Tongue (tissue), 2 donors: Measurements from ENCODE around the gene IL17RD.

DNA sequence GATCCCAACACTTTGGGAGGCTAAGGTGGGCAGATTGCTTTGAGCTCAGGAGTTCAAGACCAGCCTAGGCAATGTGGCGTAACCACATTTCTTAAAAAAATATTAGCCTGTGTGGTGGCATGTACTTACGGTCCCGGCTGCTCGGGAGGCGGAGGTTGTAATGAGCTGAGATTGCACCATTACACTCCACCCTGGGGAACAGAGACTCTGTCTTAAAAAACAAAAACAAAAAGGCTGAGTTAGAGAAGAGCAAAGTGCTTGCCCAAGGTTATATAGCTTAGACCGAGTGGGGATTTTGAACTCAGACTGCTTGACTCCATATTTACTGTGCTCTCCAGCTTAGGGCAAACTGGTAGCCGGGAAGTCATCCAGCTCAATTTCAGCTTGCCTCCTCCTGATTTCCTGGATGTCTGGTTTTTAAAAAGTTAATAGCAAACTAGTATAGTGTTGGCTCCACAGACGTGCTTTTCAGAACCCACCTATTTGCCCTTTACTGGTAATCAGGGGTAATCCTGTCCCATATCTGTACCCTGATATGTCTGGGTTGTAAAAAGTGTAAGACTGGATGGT, 138.9 kb downstream of the CACNA1D start:
- RAMPAGE, long total RNA = no peak

- RAMPAGE, long total RNA = no peak
Measured at GRCh38 chr3:53806357-53807028, 39.7 kb downstream of the CHDH start.

- RAMPAGE, long total RNA = no peak
Measured at GRCh38 chr3:53845349-53845857, 816 bp downstream of the CHDH start.

DNA sequence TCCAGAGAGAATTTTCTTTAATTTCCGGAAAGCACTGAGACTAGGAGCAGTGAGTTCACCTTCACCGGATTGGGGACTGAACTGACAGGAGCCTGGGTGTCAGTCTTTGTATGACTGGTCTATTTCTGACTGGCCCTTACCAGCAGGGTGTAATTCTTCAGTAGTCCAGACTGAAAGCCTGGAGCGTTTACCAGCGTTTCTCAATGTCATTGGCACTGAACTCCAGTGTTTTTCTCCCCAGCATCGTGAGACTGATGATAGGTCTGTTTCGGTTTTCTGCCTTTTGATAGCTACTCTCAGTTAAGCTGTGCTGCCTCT, 103.5 kb downstream of the CACNA2D3 start:
- RAMPAGE, long total RNA = no peak

DNA sequence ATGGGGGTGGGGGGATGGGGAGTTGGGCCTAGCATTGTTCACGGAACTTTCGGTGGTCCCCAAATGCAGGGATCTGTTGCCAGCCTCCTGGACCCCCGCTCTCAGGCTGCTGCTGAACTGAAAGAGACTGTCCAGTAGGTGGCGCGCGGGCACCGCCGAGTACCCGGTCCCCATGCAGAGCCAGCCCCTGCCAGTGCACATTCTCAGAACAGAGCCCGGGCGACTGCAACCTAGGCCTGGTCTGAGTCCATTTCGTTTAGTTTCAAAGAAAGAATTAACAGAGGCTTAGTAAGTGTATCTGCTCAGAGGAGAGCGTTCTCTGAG, 74.0 kb downstream of the LRTM1 start:
- RAMPAGE, long total RNA = no peak

DNA sequence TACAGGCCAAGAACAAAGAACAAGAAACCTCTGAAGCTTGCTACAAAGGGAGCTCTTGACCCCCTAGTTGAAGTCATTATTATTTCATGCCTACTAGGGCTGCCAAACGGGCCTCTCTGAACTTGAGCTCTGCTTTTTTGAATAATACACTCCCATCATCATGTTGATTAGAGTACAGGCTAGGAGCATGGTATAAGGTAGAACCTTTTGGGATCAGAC, 238.3 kb upstream of the LRTM1 start:
- RAMPAGE, long total RNA = no peak

- RAMPAGE, long total RNA = no peak
Measured at GRCh38 chr3:55445482-55445925, 41.6 kb downstream of the WNT5A start.

DNA sequence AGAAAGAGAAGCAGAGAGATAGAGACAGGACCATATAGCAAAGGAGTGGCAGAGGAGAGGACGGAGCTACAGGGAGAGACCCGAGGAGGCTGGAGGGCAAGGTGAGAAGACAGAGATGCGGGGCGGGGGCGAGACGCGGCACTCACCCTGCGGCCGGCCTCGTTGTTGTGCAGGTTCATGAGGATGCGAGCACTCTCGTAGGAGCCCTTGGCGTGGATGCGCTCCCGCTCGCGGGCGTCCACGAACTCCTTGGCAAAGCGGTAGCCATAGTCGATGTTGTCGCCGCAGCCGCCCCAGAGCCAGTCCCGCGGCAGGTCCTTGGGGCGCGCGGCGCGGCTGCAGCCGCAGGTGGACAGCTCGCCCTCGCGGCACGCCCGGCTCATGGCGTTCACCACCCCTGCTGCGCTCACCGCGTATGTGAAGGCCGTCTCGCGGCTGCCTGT, 12.9 kb downstream of the WNT5A start:
- RAMPAGE, long total RNA = no peak

DNA sequence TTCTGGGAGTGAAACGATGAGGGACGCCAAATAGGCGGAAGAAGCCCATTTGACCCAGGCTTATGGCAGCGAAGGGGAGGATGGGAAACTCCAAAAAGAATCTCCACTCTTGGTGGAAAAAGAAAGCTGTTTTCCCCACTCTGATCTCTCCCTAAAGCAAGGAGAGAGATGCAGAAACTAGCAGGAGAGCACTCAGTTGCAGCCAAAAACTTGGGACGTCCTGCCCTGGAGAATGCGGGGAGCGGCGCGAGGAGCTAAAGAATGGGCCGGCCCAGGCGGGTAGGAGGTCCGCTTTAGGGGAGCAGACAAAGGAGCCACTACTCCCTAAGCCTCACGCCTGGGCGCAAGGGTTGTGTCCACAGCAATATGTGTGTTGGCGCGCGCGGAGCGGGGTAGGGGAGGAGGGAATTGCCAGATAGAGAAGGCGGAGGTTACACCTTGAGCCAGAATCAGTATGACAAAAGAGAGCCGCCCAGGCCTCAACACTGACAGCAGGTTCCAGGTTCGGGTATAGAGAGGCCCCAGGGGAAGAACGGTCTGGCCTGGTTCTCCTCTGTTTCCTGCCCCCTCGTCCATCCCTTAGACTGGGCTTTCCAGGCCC, 2.9 kb downstream of the WNT5A start:
- RAMPAGE, long total RNA = no peak

- RAMPAGE, long total RNA = no peak
Measured at GRCh38 chr3:56355431-56356138, 112.7 kb downstream of the ERC2 start.

DNA sequence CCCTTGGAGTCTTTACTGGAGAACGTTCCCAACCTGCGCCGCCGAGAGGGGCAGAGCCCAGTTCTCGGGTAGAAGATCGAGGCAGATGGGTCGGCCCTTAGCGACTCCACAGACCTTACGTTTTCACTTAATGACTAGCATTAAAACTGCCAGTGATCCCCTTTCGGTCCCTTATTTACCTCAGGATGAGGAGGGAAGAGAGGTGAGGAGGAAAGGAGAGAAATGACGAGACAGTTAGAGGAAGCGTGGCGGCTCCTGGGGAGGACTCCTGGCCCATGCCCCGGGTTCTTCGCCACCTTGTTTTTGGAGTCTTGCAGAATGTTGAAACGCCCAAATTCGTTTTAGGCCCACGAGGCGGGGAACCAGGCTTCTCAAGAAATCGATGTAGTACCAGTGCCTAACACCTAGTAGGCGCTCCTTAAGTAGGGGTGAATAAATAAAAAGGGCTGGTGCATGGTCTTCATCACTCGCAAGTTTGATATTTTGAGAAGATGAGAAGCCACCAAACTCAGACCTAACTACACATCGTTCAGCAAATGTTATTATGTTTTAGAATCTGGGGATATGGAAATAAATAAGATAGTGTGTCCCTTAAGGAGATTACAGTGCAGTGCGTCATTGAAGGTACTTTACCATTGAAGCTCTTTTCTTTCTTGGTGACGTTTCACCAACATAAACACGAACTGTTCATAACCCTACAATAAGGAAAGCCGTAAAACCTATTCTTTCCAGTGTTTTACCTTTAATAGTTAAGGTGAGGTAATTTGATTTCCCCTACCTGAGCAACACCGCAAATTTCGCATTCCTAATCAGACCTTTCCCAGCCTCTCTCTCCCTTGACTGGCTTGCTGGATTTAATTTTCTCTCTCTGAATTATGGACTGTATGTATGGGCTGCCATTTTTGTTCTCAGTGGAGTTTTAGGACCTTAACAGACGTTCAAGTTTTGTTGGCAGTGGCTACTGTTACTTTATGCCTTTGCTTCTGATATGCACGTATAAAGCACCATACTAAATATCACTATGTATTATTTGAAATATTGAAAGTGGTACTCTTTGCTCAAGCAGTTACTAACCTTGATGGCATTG, 702 bp downstream of the CCDC66 start:
- RAMPAGE, long total RNA = no peak

GRCh38 chr3:56776593-56777015, 25.1 kb downstream of the ARHGEF3 start:
- RAMPAGE, long total RNA = no peak

DNA sequence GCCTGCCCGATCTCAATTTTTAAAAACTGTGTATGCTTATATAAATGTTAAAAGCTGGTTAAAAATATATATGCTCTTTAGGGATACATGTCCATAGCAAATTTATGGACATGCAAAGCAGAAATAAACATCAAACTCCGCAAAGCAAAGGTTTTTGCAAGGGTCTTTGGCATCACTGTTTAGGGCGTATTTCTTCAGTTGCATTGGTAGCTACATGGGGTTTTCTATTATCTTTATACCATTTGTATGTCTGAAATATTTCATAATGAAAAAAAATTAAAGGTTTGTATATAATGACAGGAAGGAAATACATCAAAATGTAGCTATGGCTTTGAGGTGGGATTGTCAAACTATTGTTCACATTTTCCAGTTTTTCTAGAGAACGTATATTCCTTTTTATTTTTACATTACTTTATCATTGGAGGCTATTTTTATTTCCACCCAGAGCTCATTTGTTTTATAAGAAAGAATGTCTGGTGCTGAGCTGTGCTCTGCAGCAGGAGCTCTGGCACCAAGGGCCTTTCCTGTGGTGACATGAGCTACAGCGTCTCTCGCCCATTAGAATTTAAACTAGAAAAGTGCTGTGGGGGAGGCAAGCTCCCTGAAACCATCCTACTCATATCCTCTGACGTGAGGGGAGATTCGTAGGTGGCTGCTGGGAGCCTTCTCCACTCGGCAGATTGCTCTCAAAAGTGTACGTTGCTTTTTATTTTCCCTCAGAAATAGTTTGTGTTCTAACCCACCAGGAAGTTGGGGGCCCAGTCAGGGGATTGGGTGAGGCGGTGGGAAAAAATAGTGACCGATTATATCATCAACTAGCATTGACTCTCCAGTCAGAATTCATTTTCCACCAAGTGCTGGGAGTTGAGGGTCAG, 76.1 kb upstream of the ARHGEF3 start:
- RAMPAGE, long total RNA = no peak

DNA sequence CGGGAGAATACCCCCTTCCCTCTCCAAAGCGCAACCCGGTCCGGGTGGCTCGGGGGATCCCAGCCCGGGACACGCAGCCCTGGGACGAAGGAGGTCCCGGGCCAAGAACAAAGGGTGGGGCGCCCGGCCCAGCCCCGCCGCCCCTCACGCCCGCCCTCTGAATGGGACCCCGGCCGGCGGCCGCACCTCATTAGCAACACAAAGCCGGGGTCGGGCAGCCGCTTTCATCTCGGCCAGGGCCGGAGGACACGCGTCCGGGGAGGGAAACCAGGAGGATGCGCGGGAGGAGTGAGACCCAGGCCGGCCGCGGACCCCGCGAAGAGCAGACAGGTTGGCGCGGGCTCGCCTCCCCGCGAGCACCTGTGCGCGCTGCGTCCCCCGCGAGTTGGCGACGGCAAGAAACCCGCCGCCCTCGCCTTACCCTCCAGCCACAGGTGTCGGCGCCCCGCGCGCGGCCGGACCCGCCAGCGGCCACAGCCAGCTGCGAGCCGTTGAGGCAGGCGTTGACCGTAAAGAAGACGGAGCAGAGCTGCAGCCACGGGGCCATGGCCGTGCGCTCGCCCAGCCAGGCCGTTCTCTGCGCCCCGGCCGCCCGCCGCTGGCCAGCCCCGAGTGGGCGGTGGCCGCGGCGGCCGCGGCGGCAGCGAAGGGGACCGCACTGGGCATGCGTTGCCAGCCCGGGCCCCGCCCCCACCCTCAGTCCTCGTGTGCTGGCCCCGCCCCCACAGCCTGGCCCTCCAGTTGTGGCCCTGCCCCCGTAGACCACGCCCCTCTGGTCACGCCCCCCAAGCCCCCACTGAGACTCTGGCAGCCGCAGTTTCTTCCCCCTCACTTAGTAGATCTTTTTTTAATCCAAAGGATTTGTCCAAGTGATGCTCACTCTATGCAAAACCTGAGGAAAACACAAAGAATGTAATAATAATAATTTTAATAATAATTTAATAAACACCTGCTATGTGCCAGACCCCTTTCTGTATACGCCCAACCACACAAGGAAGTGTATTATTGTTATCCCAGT, at the start of gene IL17RD:
TSS of gene IL17RD (minus strand) at position 614 of the 1,018 bp plus-strand sequence.
- RAMPAGE, long total RNA = no peak

DNA sequence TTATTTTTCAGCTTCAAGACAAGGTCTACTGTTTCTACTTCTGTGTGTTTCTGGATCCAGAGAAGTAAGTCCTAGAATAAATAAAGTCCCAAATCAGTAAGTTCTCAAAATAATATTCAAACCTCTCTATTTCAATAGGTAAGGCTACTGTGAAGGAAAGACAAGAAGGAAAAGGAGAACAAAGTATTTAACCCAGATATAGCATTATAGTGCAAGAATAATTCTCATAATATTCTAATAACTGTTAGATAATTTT, 31.6 kb upstream of the ARF4 start:
- RAMPAGE, long total RNA = no peak

- RAMPAGE, long total RNA = no peak
Measured at GRCh38 chr3:57756515-57757546, 722 bp downstream of the SLMAP start.

DNA sequence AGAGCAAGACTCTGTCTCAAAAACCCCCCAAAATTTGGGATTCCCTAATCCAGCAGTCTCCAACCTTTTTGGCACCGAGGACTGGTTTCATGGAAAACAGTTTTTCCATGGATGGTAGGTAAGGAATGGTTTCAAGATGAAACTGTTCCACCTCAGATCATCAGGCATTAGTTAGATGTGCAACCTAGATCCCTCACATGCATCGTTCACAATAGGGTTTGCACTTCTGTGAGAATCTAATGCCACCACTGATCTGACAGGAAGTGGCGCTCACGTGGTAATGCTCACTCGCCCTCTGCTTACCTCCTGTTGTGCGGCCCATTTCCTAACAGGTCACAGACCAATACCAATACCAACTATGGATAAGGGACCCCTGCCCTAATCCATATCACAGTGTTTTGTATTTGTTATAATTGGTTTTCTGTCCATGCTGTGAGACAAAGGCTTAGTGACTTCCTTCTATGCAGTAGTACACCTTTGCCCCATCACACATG, 58.9 kb downstream of the SLMAP start:
- RAMPAGE, long total RNA = no peak

GRCh38 chr3:57816537-57817065, 60.5 kb downstream of the SLMAP start:
- RAMPAGE, long total RNA = no peak

- RAMPAGE, long total RNA = no peak
Measured at GRCh38 chr3:57889819-57890140, 118.4 kb upstream of the FLNB start.

- RAMPAGE, long total RNA = no peak
Measured at GRCh38 chr3:57893561-57893983, 114.7 kb upstream of the FLNB start.